GM23338 (cell line): ENCODE data around the gene TMEM131.

DNA sequence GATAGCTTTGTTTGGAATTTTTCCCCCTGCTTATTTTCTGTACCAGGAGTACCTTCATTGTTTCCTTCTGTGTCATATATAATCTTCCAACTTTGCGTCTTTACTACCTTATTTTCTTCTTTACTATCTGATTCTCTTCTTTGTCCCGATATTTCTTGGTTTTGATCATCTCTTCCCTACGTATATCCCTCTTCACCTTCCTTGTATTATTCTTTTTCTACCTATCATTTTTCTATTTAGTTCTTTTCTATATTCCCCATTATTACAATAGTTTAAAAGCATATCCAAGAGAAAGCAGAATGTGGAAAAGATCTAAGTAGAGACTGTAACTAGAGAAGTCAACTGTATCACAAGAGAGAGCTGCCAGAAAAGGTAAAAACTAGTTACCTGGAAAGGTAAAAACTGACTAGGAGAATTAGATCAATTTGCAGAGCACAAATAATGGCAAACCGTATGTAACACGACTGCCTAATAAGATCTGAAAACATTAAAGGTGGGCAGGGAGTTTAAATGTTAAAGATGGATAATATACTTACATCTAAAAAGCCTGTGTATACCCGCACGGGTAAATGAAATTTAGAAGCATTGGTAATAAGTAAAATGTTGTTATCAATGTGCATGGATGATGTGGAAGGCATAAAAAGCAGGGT lies 100.2 kb downstream of the ZAP70 start:
- PRO-cap = no peak
- RAMPAGE, long total RNA = no peak

GRCh38 chr2:97832744-97833498 lies 119.5 kb downstream of the ZAP70 start:
- PRO-cap = no peak
- RAMPAGE, long total RNA = no peak

DNA sequence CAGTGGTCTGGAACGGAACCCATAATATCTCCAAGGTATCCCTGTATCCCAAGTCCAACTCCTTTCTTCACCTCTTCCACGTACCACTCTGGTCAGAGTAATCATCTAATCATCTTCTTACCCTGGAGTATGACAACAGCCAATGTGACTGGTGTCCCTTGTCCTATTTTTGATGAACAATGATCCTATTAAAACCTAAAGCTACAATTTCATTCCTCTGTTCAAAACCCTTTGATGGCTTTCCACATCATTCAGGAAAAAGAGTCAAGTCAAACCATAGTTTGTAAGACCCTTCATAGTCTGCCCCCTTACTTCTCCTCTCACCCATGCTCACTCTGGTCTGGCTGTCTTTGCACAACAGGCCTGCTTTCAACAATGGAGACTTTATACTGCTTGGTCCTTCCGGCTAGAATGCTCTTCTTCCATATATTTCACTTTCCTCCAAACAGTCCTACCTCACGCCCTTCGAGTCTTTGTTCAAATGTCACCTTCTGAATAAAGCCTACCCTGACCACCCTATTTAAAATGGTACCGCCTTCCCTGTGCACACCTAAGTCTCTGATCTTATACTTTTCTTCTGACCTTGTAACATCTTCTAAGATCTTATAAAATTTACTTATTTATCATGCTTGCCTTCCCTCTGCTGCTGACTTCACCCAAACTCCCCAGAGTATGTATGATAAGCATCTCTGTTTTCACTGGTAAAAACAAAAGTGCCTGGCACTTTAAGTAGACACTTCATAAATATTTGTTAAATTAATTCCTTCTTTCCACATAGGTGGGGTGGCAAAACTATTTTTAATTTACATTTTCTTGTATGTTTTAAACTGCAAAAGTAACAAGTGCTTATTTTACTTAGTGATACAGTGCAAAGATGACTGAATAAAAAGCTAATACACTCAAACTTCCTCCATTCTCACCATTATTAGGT lies 141.1 kb downstream of the TMEM131 start:
- PRO-cap = no peak
- RAMPAGE, long total RNA = no peak

DNA sequence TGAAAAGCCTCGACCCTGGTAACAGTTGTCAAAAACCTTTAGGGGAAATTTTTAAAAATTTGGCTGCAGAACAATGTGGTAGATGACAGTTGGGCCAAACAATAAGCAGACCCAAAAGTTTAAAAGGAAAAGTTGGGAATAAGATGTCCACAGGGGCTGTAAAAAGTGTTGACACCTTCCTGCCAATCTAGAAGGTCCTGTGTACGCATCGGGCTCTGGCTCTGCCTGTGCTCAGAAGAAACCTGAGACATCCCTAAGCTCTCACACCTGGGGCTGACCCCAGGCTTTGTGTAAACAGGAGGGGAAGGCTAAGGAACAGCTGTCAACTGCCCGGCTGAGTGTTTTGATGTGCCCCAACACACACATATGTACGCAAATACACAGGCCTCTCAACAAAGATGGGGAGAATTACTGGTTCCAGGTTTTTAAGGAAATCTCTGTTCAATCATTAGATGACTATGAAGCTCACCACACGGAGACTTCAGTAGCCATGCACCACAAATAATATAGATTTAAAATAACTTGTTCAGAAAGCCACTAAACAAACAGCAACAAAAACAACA lies 59.5 kb downstream of the TMEM131 start:
- PRO-cap = no peak
- RAMPAGE, long total RNA = no peak

DNA sequence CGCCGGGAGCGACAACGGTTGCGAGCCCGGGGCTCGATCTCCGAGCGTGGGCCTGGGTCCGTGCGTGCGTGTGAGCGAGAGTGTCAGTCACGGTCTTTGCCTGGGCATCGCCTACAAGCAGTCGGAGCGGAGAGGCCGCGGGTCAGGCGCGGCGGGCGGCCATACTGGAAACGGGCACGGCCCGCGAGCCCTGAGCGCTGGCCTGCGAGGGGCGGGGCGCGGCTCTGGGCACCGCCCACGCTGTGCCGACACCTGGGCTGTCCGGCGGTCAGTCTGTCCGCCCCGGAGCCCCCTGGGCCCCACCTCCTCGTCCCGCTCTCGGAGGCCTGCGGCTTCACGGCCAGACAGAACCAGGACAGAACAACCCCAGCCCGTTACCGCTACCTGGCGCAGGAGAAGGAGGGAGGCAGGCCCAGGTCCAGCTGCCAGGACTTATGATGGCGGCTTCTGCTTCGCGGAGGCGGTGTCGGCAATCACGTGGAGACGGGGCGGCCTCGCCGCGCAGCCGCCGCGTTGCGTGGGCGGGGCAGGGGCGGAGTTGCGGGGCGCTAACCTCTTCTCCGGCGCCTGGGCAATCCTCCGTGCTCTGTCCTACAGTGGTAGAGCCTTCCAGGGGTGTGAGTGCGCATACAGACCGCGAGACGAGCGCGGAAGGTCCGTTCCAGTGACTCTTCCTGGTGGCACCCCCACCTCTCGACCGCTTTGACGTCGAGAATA lies at the start of gene TMEM131:
TSS of gene TMEM131 (minus strand) at position 189 of the 717 bp plus-strand sequence.
- PRO-cap = bidirectional peak, plus-strand start at position 207 of the sequence, minus-strand start at position 166 of the sequence; bidirectional peak, plus-strand start at position 628 of the sequence, minus-strand start at position 359 of the sequence
- RAMPAGE, long total RNA = no peak

DNA sequence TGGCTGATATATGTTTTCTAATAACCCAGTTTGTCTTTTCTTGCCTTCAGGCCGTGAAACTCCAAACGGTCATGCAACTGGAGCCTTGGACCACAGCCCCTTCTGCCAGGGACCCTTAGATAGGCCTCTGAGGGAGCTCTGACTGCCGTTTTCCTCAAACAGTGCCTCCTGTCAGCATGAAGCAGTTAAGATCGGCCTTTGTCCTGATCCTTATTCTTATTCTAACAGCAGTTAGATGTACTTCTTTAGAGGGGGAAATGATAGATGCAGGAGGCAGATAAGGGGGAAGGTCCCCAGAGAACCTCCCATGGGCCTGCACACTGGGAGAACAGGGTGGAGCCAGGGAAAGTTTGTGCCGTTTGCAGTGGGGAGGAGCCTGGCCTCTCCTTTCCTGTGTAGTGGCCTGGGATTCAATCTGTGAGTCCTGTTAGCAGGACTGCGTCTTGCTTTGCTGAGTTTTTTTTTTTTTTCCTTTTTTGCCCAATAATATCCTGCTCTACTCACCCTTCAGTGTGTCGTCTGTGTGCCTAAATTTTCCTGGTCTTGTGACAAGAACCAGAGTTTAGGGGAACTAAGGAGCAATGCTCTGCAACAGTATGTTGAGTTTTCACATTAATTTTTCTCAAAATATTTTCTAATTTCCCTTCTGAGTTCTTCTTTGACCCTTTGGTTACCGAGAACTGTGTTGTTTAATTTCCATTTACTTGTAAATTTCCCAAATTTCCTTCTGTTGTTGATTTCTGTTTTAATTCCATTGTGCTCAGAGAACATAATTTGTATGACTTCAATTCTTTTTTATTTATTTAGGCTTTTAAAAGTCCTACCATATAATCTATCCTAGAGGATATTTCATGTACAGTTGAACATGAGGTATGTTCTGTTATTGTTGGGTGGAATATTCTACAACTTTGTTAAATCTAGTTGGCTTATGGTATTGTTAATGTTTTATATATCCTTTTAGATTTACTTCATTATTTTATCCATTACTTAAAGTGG lies 7.7 kb upstream of the INPP4A start:
- PRO-cap = no peak
- RAMPAGE, long total RNA = no peak

- PRO-cap = no peak
- RAMPAGE, long total RNA = no peak
Measured at GRCh38 chr2:98458142-98458742, 13.6 kb downstream of the INPP4A start.

GRCh38 chr2:98479222-98479802 lies 34.7 kb downstream of the INPP4A start:
- PRO-cap = no peak
- RAMPAGE, long total RNA = no peak

DNA sequence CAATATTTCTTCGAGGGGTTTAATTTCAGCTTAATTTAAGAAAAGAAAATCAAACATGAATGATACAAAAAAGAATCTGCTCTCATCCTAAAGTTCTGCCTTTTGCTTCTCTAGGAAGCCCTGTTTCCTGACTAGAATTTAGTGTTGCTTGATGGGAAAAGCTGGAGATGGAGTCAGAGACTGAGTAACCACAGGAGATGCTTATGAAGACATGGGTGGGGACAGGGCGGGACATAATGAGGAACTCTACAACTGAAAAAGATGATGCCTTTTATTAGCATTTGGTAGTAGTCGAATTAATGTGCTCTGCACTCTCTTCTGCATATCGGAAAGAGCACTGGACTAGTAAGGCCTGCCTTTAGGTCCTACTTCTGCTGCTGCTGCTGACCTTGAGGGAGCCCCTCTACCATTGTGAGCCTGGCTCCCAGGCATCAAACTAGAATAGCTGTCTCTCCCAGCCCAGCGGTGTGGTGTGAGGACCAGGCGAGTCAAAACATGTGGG lies 61.4 kb downstream of the INPP4A start:
- PRO-cap = no peak
- RAMPAGE, long total RNA = no peak

DNA sequence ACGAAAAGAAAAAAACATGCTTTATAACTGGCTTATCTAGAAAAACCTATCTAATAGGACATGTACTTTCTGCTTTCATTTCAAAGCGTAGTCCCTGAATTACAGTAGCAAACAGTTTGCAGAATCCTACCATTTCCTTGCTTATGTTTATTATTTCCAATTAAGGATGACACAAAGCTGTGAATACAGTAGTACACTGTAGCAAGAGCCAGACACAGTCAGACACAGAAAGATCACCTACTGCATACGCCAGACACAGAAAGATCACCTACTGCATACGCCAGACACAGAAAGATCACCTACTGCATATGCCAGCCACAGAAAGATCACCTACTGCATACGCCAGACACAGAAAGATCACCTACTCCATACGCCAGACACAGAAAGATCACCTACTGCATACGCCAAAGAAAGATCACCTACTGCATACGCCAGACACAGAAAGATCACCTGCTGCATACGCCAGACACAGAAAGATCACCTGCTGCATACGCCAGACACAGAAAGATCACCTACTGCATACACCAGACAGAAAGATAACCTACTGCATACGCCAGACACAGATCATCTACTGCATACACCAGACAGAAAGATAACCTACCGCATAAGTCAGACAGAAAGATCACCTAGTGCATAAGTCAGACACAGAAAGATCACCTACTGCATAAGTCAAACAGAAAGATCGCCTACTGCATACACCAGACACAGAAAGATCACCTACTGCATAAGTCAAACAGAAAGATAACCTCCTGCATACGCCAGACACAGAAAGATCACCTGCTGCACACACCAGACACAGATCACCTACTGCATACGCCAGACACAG lies 25.9 kb downstream of the COA5 start:
- PRO-cap = no peak
- RAMPAGE, long total RNA = no peak

GRCh38 chr2:98615378-98616132 lies 7.2 kb downstream of the UNC50 start:
- PRO-cap = no peak
- RAMPAGE, long total RNA = no peak

DNA sequence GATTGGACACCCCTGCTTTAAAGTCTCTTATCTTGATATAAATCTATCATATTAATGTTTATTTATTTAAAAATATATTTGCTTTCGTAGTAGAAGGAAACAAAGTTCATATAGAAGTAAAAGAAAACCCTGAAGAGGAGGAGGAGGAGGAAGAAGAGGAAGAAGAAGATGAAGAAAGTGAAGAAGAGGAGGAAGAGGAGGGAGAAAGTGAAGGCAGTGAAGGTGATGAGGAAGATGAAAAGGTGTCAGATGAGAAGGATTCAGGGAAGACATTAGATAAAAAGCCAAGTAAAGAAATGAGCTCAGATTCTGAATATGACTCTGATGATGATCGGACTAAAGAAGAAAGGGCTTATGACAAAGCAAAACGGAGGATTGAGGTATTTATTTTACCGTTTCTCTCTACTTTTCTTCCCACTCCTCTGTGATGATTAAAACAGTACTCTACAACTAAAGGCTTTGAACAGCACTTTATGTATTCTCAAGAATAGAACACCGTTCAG lies 39.1 kb downstream of the EIF5B start:
- PRO-cap = no peak
- RAMPAGE, long total RNA = no peak

DNA sequence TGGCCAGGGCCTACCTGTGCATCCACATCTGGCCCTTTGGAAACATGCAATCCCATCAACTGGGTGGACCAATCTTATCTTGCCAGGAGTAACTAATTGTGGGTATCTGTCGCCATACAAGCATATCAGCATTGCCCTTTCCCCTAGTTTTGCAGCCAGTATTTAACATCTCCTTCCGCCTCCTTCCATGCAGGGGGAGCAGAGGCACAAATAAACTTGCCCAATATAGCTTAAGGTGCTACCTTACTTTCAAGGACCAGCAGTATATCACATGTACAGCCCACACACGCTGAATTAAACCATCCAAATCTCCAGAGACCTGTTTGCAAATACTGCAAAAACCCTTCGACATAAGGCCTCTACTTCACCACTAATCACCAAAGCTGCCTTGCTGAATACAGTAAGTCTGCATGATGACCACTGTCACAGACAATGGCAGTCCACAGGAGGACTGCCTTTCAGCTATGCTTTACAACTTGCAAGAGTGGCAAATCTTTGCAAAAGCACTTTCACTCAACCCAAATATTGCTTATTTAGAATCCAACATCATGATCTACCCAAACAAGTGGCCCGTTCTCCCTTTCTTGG lies 68.1 kb downstream of the EIF5B start:
- PRO-cap = no peak
- RAMPAGE, long total RNA = no peak

GRCh38 chr2:99880619-99881233 lies 261.7 kb downstream of the AFF3 start:
- PRO-cap = no peak
- RAMPAGE, long total RNA = no peak

- PRO-cap = no peak
- RAMPAGE, long total RNA = no peak
Measured at GRCh38 chr2:99971179-99971620, 171.2 kb downstream of the AFF3 start.

GRCh38 chr2:99997350-99997810 lies 145.0 kb downstream of the AFF3 start:
- PRO-cap = no peak
- RAMPAGE, long total RNA = no peak

GRCh38 chr2:100012311-100012933 lies 130.0 kb downstream of the AFF3 start:
- PRO-cap = no peak
- RAMPAGE, long total RNA = no peak

DNA sequence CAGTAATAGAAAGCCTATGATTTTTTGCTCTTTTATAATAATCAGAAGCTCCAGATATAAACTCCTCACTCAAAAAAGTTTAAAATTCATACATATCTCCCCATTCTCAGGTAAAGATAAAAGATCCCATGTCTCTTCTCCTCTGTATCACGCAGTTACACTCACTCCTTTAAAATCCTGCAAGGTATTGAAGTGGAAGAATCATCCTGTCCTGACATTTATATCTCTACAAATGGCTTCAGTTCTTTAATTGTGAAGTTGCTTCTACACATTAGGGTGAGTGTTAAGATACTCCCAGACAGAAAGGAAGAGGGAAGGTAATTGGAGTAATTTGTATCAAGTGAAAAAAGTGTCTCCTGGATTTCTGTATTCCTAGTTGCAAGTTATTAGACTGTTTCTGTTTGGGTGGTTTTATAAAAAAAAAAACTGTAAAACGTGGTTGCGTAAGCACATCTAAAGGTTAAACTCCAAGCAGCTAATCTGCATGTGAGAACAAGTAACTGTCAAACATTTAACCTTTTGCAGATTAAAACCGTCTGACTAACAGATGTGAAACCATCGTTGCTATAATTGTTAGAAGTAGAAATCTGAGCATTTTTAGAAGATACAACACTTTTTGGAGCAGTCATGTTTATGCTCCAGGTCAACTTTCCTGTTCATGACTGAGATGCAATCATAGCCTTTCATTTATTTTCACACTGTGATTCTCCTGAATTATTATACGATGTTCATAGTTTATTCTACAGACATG lies 72.4 kb downstream of the AFF3 start:
- PRO-cap = no peak
- RAMPAGE, long total RNA = no peak

GRCh38 chr2:100141845-100142166 lies 584 bp downstream of the AFF3 start:
- PRO-cap = no peak
- RAMPAGE, long total RNA = no peak

GRCh38 chr2:100192242-100192884 lies 50.0 kb upstream of the AFF3 start:
- PRO-cap = no peak
- RAMPAGE, long total RNA = no peak